SK-MEL-5 (cell line): ENCODE measurements around a stretch of chr10.

DNA sequence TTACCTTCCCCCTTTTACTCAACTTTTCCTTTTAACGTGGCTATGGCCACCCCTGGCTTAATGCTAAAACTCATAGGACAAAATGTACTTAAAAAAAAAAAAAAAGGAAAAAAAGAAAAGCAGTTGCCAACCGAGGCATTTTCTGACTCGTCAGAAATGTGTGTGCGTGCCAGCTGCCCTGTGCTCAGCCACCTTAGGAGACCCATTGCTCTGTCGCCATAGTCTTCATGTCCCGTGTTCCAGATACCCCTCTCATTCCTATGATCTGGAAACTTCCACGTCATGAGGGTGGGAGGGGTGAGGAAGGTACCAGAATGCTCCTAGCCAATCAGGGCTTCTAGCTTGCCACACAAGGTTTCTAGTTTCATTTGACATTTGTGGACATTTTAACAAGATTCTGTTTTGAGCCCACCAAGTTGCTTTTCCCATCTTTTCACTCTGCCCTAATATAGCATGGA, 212.9 kb downstream of the TCF7L2 start:
RAMPAGE:
- cytosol, long total RNA = no peak
- long total RNA = no peak
- nucleus, long total RNA = no peak

DNA sequence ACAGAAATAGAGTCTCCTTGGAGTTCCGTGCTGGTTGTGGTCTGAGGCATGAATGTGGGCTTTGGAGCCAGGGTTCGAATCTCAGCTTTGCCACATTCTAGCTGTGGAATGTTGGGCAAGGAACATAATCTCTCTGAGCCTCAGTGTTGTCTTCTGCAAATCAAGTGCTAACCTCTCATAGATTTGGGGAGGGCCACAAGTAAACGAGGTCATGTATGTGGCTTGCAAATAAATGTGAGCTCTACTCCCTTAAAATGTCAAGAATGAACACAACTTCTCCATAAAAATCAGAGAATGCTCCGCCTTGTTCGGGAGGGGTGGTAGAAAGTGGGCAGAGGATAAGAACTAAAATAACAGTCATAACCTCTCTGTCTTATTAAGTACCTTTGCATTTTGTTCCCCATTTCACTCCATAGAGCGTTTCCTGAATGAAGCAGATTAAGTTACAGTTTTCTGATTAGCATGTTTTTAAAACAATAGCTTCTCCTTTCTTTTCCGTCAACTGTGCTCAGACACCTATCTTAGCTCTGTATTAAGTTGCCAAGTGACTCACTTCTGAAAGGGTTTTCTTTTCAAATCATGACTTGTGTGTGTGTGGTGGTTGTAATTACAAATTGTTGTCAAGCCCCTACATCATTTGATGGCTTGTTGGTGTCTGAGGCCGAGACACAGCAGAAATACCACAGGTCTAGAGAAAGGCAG, 1.2 kb downstream of the HABP2 start:
RAMPAGE:
- cytosol, long total RNA = no peak
- long total RNA = no peak
- nucleus, long total RNA = no peak

RAMPAGE:
- cytosol, long total RNA = no peak
- long total RNA = no peak
- nucleus, long total RNA = no peak
Observed at GRCh38 chr10:113630787-113631393, 33.0 kb downstream of the NRAP start.

GRCh38 chr10:113854745-113855447, 435 bp downstream of the NHLRC2 start:
RAMPAGE:
- cytosol, long total RNA = no peak
- long total RNA = no peak
- nucleus, long total RNA = no peak

DNA sequence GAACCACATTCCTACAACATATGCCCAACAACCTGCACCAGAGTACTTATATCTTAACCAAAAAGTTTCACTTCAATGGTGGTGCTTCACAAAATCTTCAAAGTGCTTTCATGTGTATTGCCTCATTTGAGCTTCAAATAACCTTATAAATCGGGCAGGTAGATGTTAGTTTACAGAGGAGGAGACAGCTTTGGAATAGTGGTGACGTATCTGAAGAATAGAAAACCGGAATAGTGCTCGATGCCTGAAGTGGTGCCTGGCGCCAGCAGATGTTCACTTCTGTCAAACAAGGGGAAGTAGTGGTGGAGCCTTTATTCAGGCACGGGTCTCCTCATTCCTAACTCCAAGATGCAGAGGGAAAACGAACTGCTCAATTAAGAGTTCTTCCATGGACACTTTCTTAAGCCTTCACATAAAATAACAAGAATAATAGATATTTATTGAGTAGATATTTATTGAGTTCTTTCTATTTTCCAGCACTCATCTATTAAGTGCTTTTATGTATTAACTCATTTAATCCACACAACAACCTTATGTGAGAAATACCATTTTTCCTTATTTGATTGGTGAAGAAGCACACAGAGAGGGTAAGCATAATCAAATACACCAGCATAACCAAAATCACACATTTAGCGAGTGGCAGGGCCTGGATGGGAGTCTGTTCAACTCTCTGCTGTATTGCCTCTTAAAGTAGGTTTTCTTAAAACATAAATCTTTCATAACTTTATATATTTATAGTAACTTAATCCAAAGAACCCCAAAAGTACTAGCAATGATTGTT, 58.3 kb downstream of the NHLRC2 start:
RAMPAGE:
- cytosol, long total RNA = no peak
- long total RNA = no peak
- nucleus, long total RNA = no peak

GRCh38 chr10:114042773-114043532, 713 bp upstream of the ADRB1 start:
RAMPAGE:
- cytosol, long total RNA = no peak
- long total RNA = no peak
- nucleus, long total RNA = no peak

GRCh38 chr10:114048296-114049136, 4.8 kb downstream of the ADRB1 start:
RAMPAGE:
- cytosol, long total RNA = no peak
- long total RNA = no peak
- nucleus, long total RNA = no peak

GRCh38 chr10:114332301-114333371, 71.7 kb downstream of the AFAP1L2 start:
RAMPAGE:
- cytosol, long total RNA = no peak
- long total RNA = no peak
- nucleus, long total RNA = no peak

GRCh38 chr10:114334351-114334684, 70.0 kb downstream of the AFAP1L2 start:
RAMPAGE:
- cytosol, long total RNA = no peak
- long total RNA = no peak
- nucleus, long total RNA = no peak

DNA sequence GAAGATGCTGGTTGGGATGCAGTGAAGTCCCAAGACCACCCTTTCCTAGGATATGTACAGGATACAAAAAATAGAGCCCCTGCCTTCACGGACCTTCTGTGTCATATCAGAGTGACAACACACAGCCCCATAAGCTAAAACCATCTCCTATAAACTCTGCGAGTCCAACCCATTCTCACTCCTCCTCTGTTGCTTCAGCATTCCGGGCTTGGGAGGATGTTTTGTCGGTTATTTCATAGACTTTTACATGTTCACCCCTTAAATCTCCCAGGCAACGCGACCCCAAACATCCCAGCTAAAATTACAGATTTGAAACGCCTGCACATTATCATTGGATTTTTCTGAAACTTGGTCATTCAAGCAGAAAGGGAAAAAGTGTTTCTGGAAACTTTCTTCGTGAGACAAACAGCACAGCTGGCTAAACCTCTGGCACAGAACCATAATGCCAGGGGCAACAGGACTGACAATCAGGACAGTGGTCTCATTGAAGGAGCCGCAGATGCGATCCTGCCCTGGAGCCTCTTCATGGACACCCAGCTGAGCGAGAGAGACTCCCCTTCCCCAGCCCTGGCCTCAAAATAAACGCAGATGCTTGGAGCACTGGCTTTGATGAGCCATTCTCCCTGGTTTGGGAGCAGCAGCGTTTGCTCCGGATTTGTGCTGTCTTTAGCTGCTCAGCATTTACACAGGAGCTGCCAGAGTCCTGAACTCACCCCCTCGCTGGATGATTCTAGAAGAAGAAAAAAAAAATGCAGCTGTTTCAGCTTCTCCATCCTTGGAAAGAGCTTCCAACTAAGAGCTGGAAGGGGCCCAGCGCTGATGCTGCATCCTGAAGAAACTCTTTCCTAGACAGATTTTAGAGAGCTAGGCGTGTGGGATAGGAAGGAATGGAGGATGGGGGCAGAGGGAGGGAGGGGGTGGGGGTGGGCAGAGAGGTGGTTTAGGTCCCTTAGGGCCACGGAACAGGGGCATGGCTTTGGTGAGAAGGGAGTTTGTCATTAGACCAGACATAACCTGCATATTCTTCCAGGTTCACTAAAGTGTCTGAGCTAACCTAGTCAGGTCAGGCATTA, 30.0 kb downstream of the AFAP1L2 start:
RAMPAGE:
- cytosol, long total RNA = no peak
- long total RNA = no peak
- nucleus, long total RNA = no peak

DNA sequence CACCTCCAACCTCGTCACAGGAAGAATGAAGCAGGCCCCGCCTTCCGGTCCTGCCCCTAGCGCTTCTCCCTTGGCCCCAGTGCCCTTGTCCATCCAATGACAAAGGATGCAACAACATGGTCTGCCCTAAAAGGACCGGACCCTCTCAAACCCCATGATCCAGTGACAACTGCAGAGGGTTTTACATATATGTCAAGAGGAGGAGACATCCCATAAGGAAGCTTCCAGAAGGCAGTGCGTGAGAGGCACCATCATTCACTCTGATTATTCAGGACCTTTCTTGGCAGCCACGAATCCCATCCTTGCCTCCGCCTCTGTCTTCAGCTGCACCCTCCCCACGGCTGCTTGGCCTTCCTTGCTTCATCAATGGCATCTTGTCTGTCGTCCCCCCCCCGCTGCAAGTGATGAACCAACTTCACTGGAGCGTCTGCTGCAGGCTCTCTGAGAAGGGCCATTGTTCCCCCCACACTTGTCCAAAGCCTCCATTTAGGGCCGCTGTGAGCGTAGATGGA, 20.3 kb downstream of the AFAP1L2 start:
RAMPAGE:
- cytosol, long total RNA = no peak
- long total RNA = no peak
- nucleus, long total RNA = no peak

DNA sequence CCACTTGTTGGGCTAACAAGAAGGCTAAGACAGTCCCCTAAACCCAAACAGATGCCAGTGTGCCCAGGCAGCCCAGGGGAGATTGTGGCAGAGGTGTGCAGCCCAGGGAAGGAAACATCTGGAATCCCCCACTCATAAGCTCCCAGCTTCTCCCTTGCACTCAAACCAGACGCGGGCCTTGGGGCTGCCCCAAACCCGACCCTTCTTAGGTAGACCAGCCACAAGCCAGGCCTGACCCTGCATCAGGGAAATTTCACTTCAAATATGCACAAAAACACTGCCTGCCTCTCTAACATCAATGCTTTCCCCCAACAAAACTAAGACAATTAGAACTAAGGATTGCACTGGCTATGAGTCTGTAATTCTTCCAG, 8.7 kb downstream of the AFAP1L2 start:
RAMPAGE:
- cytosol, long total RNA = no peak
- long total RNA = no peak
- nucleus, long total RNA = no peak

GRCh38 chr10:114402662-114403888, 1.2 kb downstream of the AFAP1L2 start:
RAMPAGE:
- cytosol, long total RNA = no peak
- long total RNA = no peak
- nucleus, long total RNA = no peak

RAMPAGE:
- cytosol, long total RNA = no peak
- long total RNA = no peak
- nucleus, long total RNA = no peak
Observed at GRCh38 chr10:114432875-114433809, 28.8 kb upstream of the AFAP1L2 start.

GRCh38 chr10:114499212-114499525, 94.9 kb upstream of the AFAP1L2 start:
RAMPAGE:
- cytosol, long total RNA = no peak
- long total RNA = no peak
- nucleus, long total RNA = no peak

GRCh38 chr10:114504953-114505753, 100.9 kb upstream of the AFAP1L2 start:
RAMPAGE:
- cytosol, long total RNA = no peak
- long total RNA = no peak
- nucleus, long total RNA = no peak

DNA sequence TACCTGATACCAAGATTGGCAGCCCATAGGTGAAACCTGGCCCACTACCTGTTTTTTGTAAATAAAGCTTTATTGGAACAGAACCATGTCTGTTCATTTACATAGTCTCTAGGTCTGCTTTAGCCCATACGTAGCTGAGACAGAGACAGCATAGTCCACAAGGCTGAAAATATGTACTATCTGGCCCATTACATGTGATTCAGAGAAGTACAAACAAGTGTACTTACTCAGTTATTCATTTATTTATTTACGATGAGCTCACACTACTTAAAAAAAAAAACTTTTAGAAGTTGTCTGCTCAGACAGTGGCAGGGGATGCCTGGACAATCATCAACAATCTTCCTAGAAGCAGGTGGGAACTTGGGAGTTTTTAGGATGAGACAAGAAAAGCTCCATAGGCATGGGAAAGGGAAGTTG, 114.3 kb upstream of the AFAP1L2 start:
RAMPAGE:
- cytosol, long total RNA = no peak
- long total RNA = no peak
- nucleus, long total RNA = no peak

DNA sequence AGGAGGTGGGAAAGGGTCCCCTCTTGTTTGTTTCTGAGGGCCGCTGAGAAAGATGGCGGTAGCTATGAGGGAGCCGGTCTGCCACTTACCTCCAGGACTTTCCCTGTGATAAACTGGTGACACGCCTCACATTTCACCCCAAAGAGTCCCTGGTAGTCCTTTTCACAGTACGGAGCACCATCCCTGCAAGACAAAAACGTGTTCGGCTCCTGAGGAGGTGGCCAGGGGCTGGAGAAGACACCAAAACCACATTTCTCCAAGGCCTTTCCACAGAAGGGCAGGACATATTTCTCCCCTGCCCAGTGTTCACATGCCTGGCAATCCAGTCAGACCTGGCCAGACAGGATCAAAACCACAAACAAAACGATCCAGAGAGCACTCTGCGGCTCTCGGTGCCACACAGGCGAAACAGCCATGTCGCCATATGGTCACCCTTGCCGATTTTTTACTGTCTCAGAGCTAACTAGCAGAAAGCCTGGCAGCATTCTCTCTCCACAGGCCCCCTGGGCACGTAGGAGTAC, 113.1 kb downstream of the ABLIM1 start:
RAMPAGE:
- cytosol, long total RNA = no peak
- long total RNA = no peak
- nucleus, long total RNA = no peak

RAMPAGE:
- cytosol, long total RNA = no peak
- long total RNA = no peak
- nucleus, long total RNA = no peak
Observed at GRCh38 chr10:114575465-114576237, 82.4 kb downstream of the ABLIM1 start.

RAMPAGE:
- cytosol, long total RNA = no peak
- long total RNA = no peak
- nucleus, long total RNA = no peak
Observed at GRCh38 chr10:114661091-114661948, 3.2 kb upstream of the ABLIM1 start.